Iris pigment epithelial cell (primary cell): Measurements from ENCODE around the gene FAM210A.

DNA sequence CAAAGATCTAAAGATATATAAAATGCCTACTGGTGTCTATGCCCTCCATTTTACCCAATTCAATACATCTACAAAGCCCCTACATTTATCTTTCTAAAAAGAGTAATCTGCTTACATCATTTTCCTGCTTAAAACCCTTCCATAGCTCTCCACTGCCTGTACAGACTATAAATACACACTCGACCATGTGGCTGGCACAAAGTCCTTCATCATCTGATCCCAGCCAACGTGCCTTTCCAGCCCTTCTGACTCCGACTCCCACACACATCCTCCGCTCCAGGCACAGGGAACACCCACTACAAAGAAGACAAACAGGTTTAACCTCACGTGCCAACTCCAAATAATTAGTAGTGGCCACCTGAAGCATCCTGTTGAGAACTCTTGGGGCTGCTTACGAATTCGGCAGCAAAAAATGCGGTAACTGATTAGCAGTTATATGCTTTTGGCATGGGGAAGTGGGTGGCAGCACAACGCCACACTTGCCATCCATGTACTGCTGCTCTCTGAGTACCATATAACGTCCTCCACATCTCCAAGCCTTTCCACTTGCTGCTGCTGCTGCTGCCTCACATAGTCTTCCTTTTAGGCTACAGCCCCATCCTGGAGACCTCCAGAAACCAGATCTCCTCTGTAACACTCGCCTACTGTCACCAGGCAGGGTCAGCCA lies 12.1 kb downstream of the SPIRE1 start:
- RRBS, result no CpG with 5 or more reads among the region's 11 CpGs

GRCh38 chr18:12839063-12840010 lies 44.7 kb downstream of the PTPN2 start:
- RRBS, result no CpG with 5 or more reads among the region's 2 CpGs

DNA sequence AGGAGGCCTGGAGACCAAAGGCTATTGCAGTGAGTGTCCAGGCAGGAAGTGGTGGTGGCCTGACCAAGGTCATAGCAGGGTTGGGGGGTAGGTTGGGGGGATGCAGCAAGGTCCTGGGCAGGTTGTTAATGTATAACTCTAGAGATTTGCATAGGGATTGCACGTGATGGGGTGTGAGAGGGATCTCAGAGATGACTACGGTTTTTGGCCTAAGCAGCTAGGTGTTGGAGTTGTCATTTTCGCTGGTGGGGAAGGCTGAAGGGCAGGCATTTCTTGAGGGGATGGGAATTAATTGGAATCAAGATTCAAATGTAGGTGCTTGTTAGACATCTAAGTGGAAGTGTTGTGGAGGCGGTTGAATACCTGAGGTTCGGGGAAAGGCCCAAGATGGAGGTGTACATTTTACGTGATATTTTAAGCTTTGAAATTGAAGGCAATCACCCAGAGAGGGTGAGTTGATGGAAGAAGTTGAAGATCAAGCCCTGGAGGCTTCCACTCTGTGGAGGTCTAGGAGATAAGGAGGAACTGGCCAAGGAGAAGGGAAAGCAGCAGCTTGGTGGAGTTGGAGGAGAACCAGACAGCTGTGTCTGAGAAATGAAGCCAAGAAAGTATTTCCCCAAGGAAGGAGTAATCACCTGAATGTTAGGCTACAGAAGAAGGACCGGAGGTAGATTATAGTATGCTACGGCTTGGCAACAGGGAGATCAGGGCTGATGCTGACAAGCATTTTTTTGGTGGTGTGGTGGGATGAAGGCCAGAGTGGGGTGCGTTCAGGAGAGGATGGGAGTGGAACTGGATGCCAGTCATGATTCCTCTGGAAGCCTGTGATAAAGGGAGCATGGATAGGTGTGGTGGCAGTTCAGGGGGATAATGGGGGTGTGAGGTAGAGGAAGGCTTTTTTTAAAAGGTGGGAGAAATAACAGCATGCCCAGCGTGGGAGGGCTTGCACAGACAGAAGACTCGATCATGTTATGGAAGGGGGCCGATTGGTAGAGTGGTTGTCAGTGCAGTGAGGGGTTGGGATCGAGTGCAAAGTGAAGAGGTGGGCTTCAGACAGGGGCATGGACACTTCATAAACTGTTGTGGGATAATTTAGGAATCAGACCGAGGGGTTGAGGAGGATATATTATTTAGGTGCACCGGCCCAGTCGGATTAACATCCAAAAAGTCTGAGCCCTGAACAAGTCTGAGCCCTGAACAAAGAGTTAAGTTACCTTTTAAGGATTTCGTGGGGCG lies 5.4 kb downstream of the CEP192 start:
- RRBS, result no CpG with 5 or more reads among the region's 18 CpGs

DNA sequence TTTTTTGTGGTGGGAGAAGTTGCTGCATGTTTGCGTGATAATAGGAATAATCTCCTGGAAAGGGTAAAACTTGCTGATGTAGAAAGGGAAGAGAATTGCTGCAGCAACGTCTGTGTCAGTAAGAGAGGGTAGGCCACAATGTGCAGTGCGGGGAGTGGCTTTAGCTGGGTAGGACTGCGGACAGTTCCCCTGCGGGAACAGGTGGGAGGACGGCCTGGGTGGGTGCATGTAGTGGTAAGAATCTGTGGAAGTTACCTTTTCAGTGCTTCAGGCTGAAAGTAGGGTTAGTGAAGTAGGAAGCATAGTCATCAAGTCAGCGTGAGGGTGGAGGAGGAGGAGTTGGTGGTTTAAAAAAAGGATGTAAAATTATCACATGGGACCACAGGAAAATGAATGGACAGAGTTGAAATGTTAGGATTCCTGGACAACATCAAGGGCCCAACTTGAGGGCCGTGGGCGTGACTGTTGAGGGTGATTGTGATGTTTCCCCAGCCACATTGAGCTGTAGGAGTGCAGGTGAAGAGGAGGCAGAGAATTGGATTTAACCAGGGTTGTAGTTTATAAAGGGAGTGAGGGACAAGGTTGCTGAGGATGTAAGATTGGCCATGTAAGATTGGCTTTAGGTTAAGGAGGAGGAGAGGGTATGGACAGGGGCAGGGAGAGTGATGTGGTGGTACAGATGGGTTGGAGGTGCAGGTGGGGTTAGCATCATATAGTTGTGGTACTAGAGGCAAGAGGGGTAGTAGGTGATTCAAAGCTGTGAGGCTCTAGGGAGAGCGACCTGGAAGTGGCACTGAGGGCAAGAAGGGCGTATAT lies 13.4 kb downstream of the CEP192 start:
- RRBS, result no CpG with 5 or more reads among the region's 11 CpGs

GRCh38 chr18:13110306-13110998 lies 108.1 kb upstream of the LDLRAD4 start:
- RRBS, result no CpG with 5 or more reads among the region's 3 CpGs

- RRBS, result no CpG with 5 or more reads among the region's 12 CpGs
Observed at GRCh38 chr18:13186549-13187047, 32.0 kb upstream of the LDLRAD4 start.

- RRBS, result no CpG with 5 or more reads among the region's 6 CpGs
Observed at GRCh38 chr18:13219469-13220249, 1.1 kb downstream of the LDLRAD4 start.

GRCh38 chr18:13376594-13377233 lies 158.2 kb downstream of the LDLRAD4 start:
- RRBS, result 88% methylated on average over 3 of the region's 23 CpGs

DNA sequence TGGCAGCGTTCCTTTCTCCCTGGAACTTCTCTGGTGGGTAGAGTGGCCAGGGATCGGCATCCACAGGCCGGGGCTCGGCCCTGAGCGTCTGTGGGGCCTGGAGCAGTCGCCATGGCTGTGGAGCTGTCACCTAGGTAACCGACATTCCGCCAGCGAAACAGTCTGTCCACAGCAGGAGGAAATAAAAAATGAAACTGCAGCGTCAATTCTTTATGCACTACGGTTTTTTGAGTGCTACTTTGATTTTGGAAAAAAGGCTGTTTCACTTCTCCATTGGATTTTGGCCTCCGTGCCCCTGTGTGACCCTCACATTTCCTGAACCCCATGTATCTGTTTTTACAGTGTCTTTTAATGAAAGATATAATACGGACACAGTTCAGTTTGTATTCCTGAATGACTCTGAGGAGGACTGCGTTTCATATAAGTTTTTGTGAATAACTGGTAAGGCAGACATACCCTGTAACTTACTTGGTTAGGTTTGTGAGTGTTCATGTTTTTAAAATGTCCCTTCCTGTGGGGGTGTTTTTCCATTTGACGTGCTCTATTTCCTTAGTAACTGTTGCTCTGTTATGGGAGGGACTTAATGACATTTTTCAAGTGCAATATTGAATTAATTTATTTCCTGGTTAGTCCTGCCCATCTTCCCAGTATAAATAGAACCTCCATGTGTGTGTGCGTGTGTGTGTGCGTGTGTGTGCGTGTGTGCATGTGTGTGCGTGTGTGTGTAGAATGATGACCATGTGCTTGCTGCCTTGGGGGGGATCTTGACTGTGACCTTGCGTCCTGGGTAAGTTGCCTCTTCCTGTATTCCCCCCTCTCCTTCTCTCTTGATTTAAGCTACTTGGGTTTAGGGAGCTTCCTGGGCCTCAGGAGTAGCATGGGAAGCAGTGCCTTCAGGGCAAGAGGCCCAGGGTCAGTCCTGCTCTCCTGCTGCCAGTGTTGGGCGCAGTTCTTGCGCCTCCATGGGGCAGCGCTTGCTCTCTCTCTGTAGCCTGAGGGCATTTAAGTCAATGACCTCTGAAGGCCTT lies 163.7 kb downstream of the LDLRAD4 start:
- RRBS, result no CpG with 5 or more reads among the region's 23 CpGs

DNA sequence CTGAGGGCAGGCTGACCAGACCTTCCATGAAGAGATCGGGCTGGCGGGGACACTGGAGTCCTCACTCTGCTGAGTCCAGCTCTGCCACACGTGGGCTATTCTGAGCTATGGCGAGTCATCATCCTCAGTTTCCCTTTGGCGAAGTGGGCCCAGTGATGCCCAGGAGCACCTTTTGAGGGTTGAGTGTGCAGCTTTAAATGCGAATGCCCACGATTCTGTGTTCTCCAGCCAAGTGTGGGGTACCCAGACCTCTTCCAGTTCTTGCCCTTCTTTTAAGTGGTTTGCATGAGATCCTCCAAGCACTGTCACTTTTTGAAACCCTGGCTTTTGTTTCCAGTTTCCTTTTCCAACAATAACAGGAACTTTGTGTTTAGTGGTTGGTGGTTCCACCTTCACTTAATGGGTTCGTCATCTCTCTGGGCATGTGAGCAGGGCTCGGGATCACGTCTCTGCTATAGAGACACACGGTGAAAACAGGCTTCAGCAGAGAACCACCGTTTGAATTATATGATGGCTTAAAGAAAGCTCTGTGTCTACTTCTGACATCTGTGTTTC lies 197.6 kb downstream of the LDLRAD4 start:
- RRBS, result no CpG with 5 or more reads among the region's 12 CpGs

GRCh38 chr18:13547777-13548600 lies 178.4 kb downstream of the FAM210A start:
- RRBS, result no CpG with 5 or more reads among the region's 5 CpGs

DNA sequence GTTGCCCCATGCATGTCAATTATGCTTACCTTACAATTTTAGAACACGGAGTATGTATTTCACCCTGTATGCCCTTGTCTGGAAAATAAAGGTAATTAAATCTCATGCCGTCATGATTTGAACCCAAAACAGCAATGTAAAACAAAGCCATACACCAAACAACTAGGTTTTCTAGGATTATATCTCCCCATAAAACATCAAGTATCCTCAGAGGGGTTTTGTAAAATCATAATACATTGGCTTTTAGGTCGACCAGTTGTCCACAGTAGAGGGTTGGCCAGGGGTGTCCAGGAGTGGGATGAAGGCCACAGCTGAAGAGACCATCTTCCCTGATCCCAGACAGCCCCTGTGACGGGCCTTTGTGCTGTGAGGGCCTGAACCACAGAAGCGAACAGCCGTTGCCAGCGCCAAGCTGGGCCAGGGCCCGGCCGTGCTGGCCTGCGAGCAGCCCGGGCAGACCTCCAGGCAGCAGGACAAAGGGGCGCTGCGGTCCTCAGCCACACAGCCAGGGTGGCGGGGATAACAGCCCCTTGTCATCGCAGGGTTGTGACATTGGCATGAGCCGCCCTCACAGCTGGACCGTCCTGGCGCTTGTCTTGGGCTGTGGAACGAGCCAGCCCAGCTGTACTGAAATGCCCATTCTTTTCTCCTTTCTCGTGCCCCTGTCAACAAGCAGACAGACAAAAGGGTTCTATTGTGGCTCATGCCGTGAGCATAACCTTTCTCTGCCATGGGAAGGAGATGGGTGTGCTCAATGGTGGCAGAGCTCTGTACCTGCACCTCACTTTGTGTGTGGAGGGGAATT lies 161.2 kb downstream of the FAM210A start:
- RRBS, result no CpG with 5 or more reads among the region's 21 CpGs

GRCh38 chr18:13578467-13578819 lies 147.9 kb downstream of the FAM210A start:
- RRBS, result no CpG with 5 or more reads among the region's 5 CpGs

DNA sequence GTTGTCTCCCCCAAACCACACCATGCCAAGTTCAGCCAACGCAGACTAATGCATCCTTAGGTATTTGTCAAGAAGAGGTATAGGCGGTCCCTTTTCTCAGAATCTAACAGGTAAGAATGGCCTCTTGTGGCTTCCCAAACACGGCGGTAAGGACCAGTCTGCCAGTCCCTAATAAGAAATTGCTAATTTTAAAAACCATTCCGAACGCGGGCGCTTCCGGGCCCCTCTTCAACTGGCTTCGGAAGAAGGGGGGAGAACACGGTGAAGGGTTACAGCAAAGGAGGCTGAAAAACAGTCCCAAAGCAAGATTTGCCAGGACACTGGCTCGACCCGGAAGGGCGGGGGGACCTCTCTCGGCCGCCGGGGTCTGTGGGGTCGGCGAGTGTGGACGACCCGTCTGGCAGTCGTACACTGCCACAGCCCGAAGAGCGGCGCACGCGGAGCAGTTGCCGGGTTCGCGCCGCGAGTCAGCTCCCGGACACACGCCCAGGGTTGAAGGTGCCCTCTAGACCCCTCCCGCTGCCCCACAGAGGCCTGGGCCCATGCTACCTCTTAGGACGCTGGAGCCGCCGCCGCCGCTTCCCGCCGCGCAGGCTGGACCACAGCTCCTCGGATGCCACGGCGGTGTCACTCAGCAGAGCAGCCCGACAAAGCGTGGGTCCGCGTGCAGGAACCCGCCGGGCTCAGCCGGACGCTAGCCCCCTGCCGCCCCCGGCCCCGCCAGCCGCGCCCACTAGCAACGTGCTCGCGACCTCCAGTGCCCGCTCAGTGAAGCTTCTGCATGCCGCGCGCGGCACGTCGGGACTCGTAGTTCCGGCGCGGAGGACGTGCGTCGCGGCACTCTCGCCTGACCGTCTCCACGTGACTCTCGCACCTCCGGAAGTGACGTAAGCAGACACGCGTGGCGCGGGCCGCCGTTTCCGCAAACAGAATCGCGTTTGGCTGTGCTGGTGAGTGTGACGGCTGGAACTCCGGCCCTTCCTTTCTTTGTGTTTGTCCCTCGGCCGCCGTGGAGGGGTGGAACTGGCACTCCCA lies at the start of gene FAM210A:
Gene FAM210A (minus strand): TSS at position 779 of the 1,035 bp plus-strand sequence.
- RRBS, result under 1% methylated on average over 43 of the region's 97 CpGs

DNA sequence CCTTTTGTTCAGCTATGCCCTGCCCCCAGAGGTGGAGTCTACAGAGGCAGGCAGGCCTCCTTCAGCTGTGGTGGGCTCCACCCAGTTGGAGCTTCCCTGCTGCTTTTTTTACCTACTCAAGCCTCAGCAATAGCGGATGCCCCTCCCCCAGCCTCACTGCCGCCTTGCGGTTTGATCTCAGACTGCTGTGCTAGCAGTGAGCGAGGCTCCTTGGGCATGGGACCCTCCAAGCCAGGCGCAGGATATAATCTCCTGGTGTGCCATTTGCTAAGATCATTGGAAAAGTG lies 89.1 kb downstream of the ZNF519 start:
- RRBS, result no CpG with 5 or more reads among the region's 5 CpGs

DNA sequence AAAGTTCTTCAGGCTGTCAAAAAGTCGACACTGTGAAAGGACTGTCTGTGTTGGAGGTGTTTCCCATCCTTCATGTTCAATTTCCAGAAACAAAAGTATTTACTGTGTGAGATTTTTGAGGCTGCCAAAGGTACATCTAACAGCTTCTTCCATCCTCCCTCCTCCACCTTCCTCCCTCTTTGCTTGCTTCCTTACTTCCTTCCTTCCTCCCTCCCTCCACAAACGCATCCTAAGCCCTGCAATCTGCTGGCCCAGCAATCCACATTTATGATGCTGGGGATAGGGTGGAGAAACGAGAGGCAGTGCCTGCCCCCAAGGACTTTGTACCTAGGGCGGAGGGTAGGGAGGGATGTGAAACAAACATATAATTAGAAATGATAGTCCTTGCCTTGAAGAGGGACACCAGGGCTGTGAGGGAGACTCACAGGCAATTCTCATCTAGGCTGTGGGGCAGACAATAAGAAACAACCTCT lies 188.3 kb downstream of the ANKRD30B start:
- RRBS, result no CpG with 5 or more reads among the region's 4 CpGs

- RRBS, result no CpG with 5 or more reads among the region's 3 CpGs
Observed at GRCh38 chr18:20992546-20993055, 119.0 kb downstream of the ROCK1 start.

DNA sequence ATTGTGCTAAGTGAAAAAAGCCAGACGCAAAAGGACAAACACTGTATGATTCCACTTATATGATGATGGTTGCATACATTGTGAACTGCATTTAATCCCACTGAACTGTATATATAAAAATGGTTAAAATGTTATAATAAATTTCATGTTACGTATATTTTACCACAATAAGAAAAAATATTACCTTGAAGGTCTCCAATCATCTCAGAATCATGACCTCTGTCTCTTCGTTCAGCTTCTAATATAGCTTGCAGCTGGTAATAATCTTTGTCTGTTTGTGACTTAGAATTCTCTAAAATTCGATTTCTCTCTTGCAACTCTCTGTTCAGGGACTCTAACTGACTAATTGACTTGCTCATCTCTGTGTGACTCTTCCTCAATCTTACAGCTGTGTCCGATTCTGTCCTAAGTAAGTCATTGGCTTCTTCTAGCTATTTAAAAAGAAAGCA lies 105.4 kb downstream of the ROCK1 start:
- RRBS, result no CpG with 5 or more reads among the region's 5 CpGs